Hair follicle dermal papilla cell (primary cell): ENCODE data around the gene MALT1.

DNA sequence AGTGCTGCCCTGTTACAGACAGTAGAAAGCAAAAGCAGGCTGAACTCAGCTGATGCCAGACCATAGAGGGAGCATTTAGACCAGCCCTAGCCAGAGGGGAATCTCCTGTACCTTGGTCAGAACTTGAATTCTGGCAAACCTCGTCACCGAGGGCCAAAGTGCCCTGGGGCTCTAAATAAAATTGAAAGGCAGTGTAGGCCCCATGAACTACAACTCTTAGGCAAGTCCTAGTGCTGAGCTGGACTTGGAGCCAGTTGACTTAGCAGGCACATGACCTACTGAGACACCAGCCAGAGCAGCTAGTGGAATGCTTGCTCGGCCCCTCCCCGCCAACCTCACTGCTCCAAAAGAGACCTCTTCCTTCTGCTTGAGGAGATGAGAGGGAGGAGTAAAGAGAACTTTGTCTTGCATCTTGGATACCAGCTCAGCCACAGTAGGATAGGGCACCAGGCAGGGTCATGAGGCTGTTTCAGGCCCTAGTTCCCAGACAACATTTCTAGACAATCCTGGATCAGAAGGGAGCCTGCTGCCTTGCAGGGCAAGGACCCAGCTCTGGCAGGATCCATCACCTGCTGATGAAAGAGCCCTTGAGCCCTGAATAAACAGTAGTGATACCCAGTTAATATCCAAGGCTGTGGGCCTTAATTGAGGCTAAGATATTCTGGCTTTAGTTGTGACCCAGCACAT is 90.6 kb downstream of the ATP8B1 start:
- CAGE, long polyA plus RNA, result no peak

DNA sequence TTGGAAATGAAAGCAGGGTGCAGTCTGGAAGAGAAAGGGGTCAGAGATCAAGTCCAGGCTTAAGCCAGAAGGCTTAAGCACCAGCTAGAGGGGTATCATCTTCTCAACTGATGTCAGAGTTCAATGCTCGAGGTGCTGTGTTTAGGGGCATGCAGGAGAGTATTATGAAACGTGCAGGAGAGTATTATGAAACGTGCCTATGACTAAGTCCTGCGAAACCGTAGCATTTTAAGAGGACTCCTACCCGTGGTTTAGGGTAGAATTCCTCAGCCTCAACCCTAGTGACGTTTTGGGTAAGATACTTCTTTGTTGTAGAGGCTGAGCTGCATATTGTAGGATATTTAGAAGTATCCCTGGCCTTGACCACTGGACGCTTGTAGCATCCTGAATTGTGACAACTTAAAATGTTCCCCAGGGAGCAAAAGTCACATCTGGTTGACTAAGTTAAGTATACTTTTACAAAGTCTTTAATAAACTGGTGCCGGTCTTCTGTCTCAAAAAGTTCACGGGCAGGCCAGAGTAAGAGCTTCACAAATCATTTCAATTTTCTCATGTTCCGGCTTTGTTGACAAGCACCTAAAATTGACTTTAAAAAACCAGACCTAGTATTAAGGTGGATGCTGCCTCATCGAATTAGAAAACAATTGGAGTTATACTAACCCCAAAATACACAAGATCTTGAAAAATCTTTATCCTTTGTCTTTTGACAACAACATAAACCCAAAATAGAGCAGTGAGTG is 18.4 kb downstream of the ATP8B1 start:
- CAGE, long polyA plus RNA, result no peak

DNA sequence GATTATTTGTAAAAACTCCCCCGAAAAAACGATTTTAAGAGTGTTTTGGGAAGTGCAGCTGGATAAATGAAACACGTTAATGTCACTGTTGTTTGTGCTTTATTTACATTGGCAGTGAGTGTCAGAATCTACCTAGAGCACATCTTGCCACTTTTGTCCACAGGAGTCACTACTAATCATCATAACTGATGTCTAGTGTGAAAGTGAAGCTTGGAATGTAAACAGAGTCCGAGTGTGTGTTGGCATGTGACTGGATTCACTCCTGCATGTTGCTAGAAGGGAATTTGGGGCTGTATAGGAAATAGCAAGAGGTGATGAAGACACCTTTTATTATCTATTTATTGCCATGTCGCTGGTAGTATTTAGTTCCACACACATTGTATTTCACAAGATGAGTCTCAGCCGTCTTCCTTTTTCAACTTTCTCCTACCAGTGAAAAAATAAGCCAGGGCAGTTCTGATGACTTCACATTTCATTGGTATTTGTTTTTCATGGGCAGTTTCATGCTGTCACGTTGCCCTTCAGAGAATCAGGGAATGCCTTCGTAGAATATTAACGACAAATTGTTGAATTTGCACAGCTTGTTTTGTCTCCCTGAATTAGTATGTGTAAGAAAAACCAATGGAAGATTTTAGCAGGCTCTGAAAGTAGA is 2.6 kb downstream of the NEDD4L start:
- CAGE, long polyA plus RNA, result no peak

GRCh38 chr18:58204923-58205886 is 161.2 kb downstream of the NEDD4L start:
- CAGE, long polyA plus RNA, result no peak

- CAGE, long polyA plus RNA, result no peak
These were observed 169.9 kb downstream of the NEDD4L start for GRCh38 chr18:58213843-58214377.

- CAGE, long polyA plus RNA, result no peak
These were observed 224.7 kb downstream of the NEDD4L start for GRCh38 chr18:58268673-58269243.

DNA sequence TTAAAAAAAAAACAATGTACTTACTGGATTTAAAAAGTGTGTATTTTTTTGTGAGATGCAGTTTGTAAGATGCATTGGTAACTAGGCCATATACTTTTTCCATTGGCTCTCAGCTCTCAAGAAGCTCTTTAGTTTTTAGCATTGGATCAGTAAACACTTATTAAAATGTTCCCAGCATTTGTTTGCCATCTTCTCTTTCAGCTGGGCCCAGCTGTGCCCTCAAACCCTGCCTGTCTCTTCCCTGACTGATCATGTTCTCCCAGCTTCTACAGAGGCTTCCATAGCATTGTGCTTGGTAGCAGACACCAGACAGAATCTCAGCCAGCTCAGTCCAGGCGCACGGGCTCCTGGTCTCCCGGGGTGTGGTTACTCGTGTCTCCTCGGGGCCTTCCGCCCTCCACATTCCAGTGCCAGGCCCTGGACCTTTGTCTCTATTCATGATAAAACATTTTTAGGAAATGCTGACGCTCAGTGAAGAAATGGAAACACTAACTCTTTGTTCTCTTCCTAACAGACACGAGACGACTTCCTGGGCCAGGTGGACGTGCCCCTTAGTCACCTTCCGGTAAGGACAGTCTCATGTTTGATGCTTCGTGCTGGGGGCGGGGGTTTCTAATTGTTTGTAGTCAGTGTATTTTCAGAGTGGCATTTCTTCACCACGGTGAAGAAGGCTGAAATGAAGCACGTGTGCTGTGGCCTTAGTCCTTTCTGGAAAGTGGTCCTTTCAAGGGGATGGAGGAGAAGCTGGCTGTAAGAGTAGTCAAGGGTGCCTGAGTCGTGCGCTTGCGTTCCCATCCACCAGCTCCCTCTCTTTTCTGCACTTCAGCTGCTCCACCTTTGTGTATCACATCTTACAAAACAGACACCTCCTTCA is 271.7 kb downstream of the NEDD4L start:
- CAGE, long polyA plus RNA, result no peak

GRCh38 chr18:58316681-58316884 is 272.6 kb downstream of the NEDD4L start:
- CAGE, long polyA plus RNA, result no peak

DNA sequence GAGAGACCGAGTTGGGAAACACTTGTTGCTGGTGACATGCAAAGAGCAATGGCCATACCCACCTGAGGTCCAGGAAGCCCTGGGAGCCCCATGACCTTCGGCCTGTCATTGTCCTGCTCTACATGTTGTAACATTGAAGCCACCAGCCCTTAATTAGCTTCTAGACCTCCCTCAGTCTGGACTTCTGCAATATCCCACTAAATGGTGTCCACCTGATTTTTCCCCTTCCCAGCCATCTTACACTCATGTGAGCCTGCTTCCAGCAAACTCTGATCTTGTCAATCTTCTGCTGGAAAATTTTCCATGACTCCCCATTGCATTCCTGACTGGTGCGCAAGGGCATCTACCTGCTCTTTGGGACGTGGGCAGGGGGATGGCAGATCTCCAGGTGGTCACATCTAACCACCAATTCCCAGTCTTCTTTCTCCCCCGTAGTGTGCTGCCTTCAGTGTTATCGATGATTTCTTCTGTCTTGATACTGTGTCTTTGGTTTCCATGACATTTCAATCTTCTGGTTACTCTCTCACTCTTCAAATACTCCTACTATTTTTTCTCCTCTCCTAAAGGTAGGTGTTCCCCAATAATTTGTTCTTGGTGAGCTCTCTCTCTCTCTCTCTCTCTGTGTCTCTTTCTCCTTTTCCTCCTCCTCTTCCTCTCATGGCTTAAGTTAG is 220.7 kb downstream of the ALPK2 start:
- CAGE, long polyA plus RNA, result no peak

DNA sequence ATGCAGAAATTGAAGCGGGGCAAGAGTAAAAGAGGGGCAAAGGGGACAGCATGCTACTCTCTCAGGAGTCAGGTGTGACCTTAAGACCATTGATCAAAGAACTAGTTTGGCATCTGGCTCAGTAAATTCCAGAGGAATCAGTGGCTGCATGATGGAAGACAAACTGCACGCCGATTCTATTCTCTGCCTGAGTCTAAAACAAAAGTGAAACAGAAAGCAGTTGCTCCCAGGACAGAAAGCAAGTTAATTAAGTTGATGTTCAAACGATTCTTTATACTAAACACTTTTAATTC is 190.3 kb downstream of the ALPK2 start:
- CAGE, long polyA plus RNA, result no peak

- CAGE, long polyA plus RNA, result no peak
These were observed 92.4 kb downstream of the ALPK2 start for GRCh38 chr18:58536428-58537005.

DNA sequence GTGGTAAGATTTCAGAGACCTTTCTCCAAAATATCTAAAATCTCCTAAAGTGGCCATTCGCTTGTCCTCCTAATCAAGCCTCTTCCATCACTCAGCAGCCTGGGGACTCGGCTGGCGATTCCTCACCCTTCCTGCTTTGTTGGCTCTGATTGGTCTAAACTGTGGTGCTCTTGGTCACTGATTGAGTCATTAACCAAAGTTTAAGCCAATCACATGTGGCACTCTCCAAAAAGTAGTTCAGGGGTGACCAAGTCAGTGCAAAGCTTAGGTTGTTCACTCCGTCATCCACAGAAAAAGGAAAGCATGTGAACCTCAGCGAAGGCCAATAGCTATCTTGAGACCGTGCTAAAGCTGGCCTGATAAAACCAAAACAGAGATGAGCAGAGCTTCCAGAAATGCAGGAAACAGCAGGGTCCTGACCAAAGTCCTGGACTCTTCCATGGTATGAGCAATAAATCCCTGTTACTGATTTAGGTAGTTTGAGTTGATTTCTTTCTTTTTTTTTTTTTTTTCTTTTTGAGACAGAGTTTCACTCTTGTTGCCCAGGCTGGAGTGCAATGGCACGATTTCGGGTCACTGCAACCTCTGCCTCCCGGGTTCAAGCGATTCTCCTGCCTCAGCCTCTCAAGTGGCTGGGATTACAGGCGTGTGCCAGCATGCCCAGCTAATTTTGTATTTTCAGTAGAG is 4.8 kb downstream of the ALPK2 start:
- CAGE, long polyA plus RNA, result no peak

DNA sequence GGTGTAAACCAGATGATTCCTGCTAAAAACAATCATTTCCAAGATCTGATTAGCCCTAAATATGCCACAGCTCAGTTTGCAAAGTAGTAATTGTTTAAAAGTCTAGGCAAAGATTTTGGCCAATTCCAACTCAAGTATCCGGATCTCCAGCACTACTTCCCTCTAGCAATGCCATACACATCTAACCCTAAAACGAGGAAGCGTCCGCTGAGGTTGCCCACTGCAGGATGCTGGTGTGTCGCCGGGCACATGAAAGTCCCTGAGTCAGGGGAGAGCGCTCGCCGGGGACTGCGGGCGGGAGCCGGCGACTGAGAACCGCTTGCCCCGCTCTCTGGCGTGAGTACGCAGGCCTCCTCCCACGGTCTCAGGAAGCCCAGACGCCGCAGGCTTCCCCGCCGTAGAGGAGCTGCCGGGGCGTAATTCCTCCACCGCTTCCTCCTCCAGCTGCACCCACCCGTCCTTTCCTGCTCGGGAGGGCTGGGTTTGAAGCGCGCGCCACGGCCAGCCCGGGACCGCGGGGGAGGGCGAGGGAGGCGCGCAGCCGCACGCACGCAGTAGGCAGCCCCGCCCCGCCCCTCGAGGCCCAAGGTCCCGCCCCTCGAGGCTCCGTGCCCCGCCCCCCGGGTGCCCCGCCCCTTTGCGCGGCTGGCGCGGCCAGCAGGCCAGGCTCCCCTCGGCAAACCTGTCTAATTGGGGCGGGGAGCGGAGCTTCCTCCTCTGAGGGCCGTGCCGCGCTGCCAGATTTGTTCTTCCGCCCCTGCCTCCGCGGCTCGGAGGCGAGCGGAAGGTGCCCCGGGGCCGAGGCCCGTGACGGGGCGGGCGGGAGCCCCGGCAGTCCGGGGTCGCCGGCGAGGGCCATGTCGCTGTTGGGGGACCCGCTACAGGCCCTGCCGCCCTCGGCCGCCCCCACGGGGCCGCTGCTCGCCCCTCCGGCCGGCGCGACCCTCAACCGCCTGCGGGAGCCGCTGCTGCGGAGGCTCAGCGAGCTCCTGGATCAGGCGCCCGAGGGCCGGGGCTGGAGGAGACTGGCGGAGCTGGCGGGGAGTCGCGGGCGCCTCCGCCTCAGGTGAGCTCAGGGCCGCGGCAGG is at the start of gene MALT1:
TSS of gene MALT1 (plus strand) at position 679 of the 1,088 bp plus-strand sequence.
- CAGE, long polyA plus RNA, result no peak

DNA sequence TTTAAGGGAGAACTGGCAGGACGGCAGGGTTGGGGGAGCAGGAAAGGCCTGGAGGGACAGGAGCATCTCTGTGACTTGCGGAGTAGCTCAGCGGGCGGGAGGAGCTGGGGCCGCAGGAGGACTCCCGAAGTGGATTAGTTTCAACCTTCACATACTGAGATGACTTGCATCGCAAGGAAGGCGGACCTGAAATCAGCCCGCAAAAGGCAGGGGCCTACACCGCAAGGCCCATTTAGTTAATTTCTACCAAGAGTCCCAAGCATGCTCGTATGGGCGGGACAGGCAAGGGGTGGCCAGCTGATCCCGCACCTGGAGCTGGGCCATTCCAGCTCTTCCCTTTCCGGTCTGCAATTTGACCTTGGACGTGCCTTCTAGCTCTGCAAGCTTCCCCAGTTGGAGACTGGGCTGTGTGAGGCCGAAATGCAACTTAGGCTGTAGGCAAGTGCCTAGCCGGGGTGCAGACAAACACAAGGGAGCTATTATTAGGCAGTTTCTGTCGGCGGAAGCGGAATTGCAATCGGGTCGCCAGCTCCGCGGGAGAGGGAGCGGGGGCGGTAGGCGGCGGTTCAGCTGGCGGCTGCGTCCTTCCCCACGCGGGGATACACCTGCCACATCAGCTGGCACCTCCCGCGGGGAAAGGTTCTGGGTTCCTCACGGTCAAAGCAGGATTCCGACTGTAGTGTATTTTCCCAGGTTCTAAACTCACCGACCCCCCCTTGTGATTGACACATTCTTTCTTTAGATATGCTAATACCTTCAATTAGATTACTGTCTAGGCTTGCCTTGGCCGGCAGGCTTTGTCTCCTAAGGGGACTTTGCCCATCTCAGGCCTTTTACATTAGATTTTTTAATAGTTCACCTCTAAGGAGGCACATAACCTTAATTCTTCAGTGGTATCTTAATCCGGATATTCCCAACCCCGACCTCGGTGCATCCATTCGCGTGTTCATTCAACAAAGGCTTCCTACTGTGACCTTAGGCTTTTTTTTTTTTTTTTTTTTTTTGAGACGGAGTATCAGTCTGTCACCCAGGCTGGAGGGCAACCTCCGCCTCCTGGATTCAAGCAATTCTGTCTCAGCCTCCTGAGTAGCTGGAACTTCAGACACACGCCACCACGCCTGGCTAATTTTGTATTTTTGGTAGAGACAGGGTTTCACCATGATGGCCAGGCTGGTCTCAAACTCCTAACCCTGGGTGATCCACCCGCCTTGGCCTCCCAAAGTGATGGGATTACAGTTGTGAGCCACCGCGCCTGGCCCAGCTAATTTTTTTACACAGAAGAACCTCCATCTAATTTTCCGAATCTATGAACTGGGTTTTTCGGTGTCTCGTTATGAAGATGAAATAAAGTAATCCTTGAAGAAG is 17.0 kb upstream of the ZNF532 start:
- CAGE, long polyA plus RNA, result no peak

GRCh38 chr18:58974804-58975815 is 110.4 kb downstream of the ZNF532 start:
- CAGE, long polyA plus RNA, result no peak

DNA sequence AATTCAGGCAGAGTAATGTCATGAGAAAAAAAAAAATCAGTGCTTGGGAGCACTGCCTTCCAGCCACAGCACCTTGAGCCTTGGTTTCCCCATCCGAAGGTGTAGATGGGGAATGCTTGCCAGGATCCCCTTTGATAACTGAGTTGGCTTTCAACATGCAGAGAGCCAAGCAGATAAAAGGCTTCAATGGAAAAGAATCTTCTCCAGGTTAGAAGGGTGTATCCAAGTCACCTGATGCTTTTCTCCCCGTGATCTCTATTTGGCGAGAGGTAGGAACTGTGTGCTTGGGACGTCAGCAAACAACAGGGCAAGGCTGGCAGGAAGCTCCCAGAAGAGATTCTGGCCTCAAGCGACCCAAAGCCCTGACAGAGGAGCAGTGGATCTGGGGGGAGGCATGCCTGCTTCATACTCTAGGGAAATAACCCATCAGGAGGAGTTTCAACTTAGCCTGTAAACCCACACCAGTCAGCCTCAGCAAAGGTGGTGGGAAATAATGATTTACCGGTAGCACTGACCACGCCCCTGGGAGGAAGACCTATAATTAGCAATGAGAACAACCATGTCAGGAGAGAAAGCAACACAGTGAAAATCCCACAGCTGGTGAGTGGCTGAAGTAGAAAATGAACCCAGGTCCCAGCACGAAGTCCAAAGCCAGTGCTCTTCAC is 76.4 kb upstream of the SEC11C start:
- CAGE, long polyA plus RNA, result no peak

- CAGE, long polyA plus RNA, result no peak
These were observed 603 bp upstream of the CCBE1 start for GRCh38 chr18:59697571-59698481.

DNA sequence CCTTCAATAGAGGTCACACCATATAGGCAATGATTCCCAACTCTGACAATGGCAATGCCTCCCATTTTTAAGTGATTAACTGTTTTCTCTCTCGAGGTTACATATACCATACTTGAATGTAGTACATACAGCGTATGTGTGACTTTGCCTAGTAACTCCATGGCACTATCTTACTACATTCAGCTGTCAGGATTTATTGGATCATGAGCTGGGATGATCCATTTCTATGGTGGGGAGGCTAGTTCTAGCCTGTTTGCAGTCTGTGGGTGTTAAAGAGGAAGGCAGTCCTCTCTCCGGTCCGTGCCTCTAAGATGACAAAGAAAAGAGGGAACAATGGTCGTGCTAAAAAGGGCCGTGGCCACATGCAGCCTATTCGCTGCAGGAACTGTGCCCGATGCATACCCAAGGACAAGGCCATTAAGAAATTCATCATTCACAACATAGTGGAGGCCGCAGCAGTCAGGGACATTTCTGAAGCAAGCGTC is 64.1 kb upstream of the CCBE1 start:
- CAGE, long polyA plus RNA, result no peak

DNA sequence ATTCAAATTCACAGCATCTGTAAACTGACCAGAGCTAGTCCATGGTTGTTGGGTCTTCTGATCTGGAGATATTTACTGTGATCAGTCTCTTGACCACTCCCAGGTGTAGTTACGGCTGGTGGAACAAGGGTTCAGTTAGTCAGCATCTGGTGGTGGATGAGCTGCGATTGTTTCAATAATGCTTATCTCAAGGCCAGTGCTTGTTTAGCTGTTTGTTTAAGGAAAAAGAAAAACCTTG is 80.5 kb downstream of the PMAIP1 start:
- CAGE, long polyA plus RNA, result no peak

DNA sequence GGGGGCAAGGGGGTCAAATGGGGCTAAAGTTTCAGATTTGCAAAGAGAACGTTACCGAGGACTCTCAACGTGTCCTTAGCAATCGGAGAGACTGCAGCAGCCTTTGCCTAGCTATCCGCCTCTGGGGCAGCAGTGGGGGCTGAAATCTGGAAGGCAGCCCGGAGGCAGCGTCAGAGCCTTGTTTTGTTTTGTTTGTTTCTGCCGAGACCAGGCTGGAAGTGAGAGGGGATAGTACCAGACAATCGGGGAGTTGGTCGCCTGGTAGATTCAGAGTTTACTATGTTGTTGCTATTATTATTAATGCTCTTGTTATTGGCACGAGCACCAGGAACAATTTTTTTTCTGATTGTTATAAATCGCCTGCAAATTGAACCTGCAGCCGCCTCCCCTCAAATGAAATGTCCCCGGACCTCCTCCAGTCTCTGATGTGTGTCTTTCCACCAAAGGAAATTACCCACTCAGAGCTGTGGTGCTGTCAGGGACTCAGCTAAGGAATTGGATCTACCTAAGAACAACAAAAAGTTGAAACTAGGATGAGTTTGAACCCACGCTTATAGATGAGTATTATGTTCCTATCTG is 1.4 kb downstream of the CDH20 start:
- CAGE, long polyA plus RNA, result no peak